Karpas-422 (cell line): Measurements from ENCODE around the genes DLG3 and IL2RG.

DNA sequence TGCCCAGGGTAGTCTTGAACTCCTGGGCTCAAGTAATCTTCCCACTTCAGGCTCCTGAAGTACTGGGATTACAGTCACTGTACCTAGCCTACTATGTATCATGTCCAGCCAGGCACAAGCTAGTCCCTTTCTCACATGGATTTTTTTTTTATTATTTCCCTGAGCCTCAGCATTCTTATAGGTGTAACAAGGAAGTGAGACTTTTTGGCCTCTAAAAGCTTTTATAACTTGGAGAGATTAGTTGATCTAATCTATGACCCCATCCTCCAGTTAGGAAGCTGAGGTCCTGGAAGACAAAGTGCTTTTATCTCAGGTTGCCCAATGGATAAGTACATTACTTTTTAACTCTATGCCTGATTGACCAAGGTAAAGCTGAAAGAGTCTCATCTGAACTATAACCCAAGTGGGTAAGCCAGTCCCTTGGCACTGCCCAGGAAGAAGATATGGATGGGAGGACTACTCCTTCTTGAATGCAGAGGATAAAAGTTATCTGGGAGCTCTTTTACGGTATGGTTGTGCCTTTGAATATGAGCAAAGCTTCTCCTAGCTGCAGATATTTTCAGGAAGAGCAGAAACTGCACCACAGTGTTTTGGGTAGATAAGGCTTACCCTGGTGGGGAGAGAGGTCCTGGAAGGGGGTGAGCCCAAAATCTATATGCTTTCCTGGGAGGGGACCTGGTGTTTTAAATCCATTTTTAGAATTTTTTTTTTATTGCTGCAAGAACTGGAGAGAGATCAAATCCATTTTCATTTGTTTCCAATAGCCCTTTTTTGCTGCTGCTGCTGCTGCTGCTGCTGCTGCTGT lies 40.2 kb downstream of the VSIG4 start:
- PRO-cap = no peak
- RAMPAGE, long total RNA = no peak

DNA sequence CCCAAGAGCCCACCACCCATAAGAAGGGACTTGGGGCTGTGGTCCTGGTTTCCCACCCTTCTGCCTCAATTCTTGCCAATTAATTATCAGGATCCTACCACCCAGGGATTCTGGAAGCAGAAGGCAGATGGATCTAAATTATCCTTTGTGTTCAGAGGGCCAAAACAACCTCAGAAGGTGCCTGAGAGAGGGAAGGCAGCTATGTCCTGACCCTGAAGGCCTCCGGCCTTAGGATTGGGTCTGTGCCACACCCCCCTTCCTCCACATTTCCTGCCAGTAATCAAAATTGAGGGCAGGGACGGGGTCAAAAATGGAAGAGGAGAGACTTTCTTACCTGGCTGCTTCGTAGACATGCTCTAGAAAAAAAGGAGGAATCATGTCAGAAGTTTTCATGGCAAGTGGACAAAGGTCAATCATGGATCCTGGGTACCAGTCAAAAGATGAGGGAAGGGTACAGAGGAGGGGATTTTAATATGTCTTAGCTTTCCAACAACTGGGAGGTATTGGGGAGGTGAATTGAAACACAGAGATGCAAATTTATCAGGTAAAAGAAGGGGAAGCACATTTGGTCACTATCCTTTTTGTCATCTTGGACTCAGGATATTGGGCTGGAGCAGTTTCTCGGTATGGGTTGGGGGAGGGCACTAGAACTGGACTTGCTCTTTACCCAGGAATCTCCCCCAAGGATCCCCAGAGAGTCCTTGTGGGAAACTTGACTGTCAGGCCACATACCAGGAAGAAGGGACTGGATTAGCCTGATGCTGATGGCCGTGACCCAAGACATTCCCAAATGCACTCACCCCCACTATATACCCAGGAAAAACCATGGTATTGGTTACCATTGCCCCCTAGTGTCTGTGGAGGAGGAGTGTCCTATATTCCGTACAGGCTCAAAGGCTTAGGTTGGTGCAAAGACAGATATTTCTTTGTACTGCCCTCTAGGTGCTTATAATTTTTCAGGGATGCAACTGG lies 17.1 kb downstream of the VSIG4 start:
- PRO-cap = no peak
- RAMPAGE, long total RNA = no peak

DNA sequence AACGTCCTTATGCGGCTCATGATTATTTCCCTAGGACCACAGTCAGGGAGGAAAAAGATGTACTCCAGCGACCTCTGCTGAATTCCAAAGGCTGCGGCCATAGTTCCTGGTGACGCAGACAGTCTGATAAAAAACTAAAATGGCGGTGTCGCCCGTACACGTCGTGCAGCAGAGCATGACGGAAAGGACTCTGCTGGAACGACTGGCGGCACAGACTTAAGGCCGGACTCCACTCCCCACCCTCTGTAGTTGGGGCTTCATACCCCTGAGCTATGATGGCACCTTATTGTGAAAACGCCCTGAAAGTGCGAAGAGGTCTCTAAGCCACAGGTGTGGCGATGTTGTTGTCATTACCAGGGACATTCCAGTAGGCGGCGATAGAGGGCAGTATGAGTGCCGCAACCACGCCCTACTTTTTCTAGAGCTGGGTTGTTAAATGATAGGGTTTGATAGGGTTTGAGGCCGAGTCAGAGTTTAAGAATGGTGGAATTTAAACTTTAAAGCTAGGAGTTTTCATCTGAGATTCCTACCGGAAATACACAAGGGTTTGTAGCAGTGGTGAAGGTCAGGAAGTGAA lies 90.0 kb upstream of the EDA2R start:
- PRO-cap = no peak
- RAMPAGE, long total RNA = no peak

GRCh38 chrX:67549155-67549500 lies 5.3 kb downstream of the AR start:
- PRO-cap = no peak
- RAMPAGE, long total RNA = no peak

- PRO-cap = no peak
- RAMPAGE, long total RNA = no peak
Observed at GRCh38 chrX:67784775-67785021, 240.9 kb downstream of the AR start.

- PRO-cap = no peak
- RAMPAGE, long total RNA = no peak
Observed at GRCh38 chrX:68508766-68509261, 10.0 kb downstream of the YIPF6 start.

DNA sequence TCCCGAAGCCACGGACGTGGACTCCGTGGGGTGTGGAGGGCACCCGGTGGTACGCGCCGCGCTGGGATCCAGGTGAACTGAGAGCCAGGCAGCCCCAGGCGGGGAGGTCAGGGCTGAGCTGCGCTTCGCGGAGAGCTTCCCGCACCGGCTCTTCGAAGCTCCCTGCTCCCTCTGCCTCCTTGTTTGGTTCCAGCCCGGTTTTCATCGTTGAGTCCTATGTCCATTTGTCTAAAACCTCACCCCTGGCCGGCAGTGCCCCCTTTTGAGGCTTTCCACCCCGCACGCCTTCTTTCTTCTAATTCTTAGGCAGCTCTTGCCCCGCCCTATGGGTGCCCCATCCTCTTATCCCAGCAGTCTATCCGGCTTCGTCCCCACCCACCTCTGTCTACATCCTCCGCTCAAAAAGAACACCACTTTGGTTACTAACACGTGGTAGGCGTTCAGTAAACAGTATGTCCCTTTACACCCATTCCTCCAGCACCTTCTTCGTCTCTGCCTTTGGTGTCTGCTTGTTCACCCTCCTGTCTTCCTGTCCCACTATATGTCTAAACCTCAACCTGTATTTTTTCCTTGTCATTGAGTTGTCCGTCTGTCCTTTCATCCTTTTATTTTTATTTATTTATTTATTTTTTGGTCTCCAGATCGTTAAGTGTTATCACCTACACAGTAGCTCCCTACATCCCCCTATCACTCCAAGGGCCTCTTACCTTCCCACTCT lies 39.2 kb downstream of the STARD8 start:
- PRO-cap = no peak
- RAMPAGE, long total RNA = no peak

DNA sequence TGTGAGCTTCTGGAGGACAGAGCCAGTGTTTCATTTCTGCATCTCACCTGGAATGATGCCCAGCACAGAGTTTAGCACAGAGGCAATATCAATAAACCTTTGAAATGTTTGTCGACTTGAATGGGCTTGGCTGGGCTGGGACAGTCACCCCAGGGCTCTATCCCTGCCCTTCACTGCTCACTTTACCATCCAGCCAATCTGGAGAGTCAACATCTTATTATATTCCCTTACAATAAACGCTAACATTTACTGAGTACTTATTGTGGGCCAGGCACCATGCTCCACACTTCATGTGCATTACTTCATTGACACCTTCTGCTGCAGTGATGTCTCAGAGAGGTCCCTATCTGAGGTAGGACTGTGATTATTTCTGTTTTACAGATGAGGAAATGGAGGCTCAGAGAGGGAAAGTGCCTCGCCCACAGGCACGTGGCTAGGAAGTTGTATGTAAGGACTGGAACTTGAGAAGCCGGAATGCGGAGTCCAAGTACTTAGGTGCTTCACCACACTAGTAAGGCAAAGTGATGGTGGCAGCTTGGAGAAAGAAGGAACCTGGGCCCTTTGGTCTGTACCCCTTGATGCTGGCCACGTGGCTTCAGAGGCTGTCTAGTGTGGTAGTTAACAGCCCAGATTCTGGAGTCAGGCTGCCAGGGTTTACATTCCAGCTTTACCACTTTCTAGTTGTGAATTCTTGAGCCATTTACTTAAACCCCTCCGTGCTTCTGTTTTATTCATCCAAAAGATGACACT lies 19.6 kb downstream of the EFNB1 start:
- PRO-cap = no peak
- RAMPAGE, long total RNA = no peak

DNA sequence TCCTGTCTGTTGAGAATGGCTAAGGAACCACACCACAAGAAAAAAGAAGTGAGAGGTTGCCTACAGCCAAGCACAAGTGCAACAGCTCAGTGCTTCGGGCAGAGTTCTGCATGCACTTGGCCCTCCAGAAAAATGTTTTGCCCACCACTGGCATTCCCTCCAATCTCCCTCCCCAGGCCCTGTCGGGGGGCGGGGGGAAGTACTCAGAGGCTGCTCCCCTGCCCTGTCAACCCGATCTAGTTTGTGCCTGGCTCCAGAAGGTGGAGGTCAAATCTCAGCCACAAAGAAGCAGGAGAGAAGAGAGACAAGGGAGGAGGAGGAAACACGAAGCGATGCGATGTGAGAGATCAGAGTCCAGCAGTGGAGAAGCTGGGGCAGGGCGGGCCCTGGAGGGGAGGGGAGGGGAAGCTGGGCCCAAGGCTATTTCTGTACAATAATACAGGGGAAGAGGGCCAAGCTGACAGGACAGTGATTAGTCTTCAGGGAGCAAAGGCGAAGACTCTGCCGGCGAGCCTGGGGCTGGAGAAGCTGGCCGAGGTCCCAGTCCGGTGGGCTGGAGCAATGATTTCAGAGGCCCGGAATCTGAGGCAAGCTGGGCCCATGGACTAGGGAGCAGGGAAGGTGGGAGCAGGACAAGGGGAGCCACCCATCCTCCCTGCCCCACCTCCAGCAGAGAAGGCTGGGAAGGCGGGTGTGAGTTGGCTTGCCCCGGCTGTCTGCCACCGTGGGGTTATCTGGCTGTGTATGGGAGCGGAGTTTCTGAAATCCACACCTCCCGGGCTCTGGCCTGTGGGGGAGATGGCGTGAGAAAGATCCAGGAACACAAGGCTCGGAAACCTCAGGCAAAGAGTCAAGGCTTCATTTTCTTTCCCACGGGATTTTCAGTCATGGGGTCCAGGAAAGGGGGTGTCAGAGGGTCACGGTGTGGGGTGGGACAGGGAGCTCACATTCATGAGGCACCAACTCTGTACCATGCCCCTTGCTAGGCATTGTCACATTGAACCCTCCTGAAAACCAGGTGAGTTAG lies 167.2 kb downstream of the EFNB1 start:
- PRO-cap = no peak
- RAMPAGE, long total RNA = no peak

GRCh38 chrX:69126604-69127031 lies 38.6 kb downstream of the PJA1 start:
- PRO-cap = no peak
- RAMPAGE, long total RNA = no peak

- PRO-cap = no peak
- RAMPAGE, long total RNA = no peak
Observed at GRCh38 chrX:69130369-69130879, 34.8 kb downstream of the PJA1 start.

GRCh38 chrX:69137371-69137941 lies 27.8 kb downstream of the PJA1 start:
- PRO-cap = no peak
- RAMPAGE, long total RNA = no peak

DNA sequence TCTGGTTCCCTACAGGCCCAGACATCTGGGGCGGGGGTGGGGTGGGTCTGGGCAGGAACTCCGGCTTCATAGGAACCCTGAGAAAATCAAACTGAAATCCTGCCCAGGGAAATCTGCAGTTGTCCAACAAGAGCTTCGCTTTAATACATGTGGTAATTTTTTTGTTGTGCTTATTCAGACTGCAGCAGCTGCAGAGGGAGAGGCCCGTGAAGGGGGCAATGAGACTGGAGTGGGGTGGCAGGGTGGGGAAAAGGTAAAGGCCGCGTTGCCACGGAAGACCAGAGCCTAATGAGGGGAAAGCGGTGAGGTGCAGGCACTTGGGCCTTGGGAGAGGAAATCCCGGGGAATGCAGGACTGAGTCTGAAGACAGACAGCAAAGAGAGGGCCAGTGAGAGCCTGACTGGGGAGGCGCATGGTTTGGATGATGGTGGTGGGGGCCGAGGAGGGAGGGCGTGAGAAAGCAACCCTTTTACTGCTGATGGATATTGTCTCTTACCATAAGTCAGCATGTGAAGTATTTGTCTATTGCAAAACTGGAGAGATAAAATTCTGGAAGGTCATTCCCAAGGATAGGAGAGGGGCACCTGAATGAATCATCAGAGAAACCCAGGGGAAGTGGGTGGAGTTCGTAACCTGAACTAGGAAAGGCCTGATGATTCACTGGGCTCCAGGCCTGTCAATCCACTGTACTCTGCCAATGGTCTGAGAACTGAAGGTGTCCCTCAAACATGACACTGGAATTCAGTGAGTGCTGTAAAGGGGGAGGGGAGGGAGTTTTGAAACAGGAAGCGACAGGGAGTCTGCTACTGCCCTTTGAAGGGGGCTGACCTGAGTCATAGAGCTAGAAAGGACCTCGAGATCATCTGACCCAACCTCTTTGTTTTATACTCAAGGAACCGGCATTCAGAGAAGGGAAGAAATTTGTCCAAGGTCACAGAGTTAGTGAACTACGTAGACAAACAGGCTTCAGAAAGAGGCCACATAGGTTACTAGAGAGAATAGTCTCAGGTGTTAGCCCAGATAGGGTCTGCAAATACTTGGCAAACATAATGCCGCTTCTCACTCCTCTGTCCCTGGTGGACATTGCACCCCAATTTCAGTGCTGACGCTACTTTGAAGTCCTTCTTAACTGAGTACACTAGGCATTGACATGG lies 52.1 kb downstream of the NALF2 start:
- PRO-cap = no peak
- RAMPAGE, long total RNA = no peak

- PRO-cap = no peak
- RAMPAGE, long total RNA = no peak
Observed at GRCh38 chrX:69615526-69615981, 359 bp upstream of the EDA start.

DNA sequence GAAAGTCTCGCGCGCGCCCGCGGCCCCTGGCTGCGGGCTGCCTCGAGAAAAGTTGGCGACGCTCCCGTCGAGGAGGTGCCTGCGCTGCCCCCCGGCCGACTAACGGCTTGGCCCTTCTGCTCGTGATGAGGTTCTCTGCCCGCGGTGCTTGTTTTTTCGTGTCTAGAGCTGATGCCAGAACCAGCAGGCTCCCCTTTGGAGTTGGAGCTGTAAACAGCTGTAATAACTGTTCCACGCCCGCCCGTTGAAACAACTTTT lies 936 bp downstream of the EDA start:
- PRO-cap = no peak
- RAMPAGE, long total RNA = no peak

GRCh38 chrX:70150079-70150518 lies 16.9 kb downstream of the IGBP1 start:
- PRO-cap = no peak
- RAMPAGE, long total RNA = no peak

DNA sequence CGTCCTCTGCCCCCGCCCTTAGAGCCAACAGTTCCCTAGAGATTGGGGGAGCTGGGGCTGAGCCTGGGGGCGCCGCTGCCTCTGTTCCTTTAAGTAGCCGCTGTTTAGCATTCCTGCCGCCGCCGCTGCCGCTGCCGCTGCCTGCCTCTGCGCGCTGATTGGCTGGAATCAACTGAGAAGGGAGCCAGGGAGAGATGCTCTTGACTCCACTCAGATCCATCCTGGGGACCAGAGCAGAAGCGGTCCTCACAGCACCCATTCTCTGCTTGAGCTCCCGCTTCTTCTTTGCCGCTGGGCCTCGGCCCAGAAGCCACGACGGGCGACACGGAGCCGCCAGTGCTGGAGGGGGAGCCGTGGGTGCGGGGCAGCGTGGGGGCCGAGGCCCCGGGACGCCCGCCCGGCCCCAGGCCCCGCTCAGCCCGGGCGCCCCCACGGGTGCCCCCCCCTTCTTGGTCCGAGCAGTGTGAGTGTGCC lies at the start of gene DLG3:
DLG3 (plus strand) TSS at position 204 of the 474 bp plus-strand sequence.
- PRO-cap = no peak
- RAMPAGE, long total RNA = no peak

DNA sequence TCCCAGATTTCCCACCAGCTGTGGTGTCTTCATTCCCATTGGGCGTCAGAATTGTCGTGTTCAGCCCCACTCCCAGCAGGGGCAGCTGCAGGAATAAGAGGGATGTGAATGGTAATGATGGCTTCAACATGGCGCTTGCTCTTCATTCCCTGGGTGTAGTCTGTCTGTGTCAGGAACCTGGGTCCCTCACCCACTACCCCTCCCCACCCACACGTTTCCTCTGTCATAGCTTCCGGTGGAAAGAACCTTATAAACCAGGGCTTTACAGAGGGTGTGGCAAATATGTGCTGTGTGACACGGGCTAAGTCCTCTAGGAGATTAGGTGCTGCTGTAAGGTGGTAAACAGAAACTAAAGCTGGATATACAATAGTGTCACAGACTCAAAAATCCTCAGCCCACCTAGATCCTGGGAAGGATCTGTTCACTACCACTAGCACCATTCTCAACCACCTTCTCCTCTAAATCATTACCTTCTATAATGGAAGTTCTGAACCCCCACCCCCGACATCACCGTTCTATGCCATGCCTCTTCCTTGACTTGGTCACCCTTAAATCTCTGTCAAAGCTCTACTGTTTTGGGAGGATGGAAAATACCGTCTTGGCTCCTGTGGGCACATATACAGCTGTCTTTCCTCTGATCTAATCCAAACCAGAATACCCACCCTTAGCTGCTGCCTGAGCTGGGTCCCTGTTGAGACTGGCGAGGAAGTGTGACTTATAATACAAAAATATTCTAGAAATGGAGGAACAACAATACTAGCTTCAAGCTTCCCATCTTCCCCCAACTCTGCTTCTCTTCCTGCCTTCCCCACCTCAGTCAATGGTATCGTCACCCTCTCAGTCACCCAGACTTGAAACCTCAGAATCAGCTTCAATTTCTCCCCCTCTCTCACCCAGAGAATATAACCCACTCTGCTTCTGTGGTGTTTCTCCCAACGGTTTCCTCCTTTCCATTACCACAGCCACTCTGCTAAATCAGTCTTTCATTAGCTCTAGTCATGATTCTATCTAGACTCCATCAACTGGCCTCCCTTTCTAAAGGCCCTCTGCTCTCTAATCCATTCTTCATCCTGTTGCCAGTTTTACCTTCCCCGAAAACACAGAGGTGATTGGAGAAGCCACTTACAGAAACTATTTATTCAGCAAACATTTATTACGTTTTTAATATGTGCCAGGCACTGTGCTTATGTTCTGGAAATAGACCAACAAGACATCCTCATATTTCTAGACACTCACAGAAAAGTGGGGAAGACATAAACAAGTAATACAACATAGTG lies at the start of gene IL2RG:
IL2RG (minus strand) TSS at position 168 of the 1,277 bp plus-strand sequence.
- PRO-cap = bidirectional peak, plus-strand start at position 279 of the sequence, minus-strand start at position 162 of the sequence
- RAMPAGE, long total RNA = no peak

- PRO-cap = bidirectional peak, plus-strand start at chrX:71182282, minus-strand start at chrX:71182048
- RAMPAGE, long total RNA = no peak
Observed at GRCh38 chrX:71181437-71182430, 37.1 kb downstream of the NLGN3 start.

- PRO-cap = no peak
- RAMPAGE, long total RNA = no peak
Observed at GRCh38 chrX:71216148-71217107, 6.6 kb upstream of the GJB1 start.